Liver (tissue), 9 donors: Measurements from ENCODE around the genes UBAP2L and ATP8B2.

GRCh38 chr1:153957284-153958033 lies 953 bp downstream of the CRTC2 start:
- PRO-cap, 5 experiments, result no peak in any of the 5 experiments
- RAMPAGE, long total RNA, 2 experiments, result no peak in any of the 2 experiments
- RRBS, result no CpG with 5 or more reads among the region's 13 CpGs

- PRO-cap, 5 experiments, result no peak in any of the 5 experiments
- RAMPAGE, long total RNA, 2 experiments, result no peak in any of the 2 experiments
- RRBS, result no CpG with 5 or more reads among the region's 2 CpGs
These were observed 1.2 kb upstream of the CRTC2 start for GRCh38 chr1:153959665-153960017.

DNA sequence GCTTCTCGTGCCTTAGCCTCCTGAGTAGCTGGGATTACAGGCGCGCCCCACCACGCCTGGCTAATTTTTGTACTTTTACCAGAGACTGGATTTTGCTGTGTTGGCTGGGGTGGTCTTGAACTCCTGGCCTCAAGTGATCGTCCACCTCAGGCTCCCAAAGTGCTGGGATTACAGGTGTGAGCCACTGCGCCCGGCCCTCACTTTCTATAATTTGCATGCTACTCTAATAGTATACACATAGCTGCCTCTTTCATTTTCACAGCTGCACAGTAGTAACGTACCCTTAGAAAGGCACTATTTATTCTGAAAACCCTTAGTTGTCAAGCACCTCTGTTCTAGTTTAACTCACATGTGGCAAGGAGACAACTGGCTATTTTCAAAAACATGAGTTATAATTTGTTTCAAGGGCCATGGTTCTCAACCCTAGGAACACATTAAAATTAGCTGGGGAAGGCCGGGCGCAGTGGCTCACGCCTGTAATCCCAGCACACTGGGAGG lies 17.3 kb downstream of the TPM3 start:
- PRO-cap, 5 experiments, result no peak in any of the 5 experiments
- RAMPAGE, long total RNA, 2 experiments, result no peak in any of the 2 experiments
- RRBS, result no CpG with 5 or more reads among the region's 11 CpGs

DNA sequence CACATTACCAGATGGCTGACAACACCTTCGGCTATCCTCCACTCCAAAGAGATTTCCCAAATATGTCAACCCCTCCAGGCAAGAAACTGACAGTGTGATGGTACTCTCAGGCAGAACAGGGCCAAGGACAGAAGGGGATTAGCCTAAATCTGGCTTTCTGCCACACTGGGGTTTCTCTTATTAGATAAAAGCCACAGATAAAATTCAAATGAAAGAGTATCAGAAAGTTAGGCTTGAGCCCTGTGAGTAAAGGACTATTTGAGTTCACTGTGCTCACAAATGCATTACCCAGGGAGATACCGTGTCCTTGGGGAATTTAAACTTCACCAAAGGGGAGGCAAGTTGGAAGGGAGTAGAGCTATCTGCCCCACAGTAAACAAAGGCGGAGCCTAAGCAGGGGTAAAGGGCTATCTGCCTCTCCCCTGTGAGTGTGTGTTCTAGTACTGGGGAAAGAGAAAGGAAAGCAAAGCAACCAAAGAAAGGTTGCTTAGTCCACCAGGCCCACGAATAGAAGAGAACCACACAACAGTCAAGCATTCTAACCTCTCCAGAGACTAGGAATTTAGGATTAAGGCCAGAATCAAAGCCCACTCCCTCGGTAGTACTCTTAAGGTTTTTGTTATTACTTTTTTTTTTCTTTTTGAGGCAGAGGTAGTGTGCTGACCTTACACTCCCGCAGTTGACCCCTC lies 12.8 kb downstream of the TPM3 start:
- PRO-cap, 5 experiments, result peak in 4 of 5 experiments; most common plus-strand start position 440 of the sequence (in 4); most common minus-strand start position 290 of the sequence (in 1)
- RAMPAGE, long total RNA, 2 experiments, result no peak in any of the 2 experiments
- RRBS, result no CpG with 5 or more reads among the region's 6 CpGs

GRCh38 chr1:154214163-154214846 lies 6.1 kb downstream of the C1orf43 start:
- PRO-cap, 5 experiments, result no peak in any of the 5 experiments
- RAMPAGE, long total RNA, 2 experiments, result no peak in any of the 2 experiments
- RRBS, result no CpG with 5 or more reads among the region's 2 CpGs

DNA sequence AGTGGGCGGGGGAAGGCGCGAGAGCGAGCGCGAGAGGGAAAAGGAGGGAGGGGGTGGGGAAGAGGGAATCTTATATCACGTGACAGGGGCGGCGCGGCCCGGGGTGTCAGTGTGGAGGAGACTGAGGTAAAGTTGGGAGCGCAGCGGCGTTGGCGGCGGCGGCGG lies at the start of gene UBAP2L:
TSS of gene UBAP2L (plus strand) at position 106 of the 165 bp plus-strand sequence.
- PRO-cap, 5 experiments, result peak in 5 of 5 experiments; most common plus-strand start position 109 of the sequence (in 5)
- RAMPAGE, long total RNA, 2 experiments, result start-site peak on the plus strand in 2 of 2 experiments, centred at positions 95 to 106 of the sequence, 396 to 1,560 reads per replicate
- RRBS, result 13% methylated on average over 1 of the region's 18 CpGs

DNA sequence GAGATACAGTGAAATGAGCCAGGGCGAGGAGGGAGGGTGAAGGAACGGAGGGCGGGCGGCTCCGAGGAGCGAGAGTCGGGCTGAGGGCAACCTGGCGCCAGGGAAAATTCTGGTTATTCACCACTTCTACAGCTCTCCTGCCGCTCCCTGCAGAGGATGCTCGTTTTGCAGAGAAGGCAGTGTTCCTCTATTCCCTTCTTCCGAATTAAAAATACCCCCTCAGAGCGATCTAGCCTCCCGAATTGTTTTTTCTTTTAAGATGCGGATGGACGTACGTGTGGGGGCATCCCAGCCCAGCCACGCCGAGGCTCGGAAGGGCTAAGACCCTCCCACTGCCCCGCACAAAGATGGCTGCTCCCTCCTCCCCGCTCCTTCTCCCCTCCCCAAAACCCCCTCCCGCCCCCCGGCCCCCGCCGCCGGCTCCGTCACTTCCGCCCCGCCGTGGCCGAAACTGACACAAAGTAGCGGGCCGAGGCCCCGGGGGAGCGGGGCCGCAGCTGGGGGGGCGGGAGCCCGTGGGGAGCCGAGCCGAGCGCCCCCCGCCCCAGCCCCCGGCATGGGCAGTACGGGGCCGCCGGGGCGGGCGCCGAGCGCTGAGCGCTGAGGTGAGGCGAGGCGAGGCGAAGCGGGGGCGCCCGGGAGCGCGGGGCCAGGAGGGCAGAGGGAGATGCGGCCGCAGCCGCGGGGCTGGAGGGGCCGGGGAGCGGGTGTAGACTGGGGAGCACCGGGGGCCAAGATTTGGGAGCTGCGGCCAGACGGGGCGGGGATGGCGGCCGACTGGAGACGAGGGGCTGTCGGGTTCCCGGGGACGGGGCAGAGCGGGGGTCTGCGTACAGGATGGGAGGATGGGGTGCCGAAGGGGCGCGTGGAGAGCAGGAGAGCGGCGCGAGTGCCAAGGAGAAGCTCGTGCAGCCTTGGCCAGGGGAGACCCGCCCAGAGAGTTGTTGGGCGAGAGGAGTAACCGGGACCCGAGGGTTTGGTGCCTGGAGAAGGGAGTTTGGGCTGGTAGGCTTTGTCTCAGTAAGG lies at the start of gene ATP8B2:
TSS of gene ATP8B2 (plus strand) at position 428 of the 1,026 bp plus-strand sequence.
- PRO-cap, 5 experiments, result peak in 5 of 5 experiments; most common plus-strand start position 459 of the sequence (in 5); most common minus-strand start position 376 of the sequence (in 1)
- RAMPAGE, long total RNA, 2 experiments, result no peak in any of the 2 experiments
- RRBS, result 4% methylated on average over 39 of the region's 88 CpGs

DNA sequence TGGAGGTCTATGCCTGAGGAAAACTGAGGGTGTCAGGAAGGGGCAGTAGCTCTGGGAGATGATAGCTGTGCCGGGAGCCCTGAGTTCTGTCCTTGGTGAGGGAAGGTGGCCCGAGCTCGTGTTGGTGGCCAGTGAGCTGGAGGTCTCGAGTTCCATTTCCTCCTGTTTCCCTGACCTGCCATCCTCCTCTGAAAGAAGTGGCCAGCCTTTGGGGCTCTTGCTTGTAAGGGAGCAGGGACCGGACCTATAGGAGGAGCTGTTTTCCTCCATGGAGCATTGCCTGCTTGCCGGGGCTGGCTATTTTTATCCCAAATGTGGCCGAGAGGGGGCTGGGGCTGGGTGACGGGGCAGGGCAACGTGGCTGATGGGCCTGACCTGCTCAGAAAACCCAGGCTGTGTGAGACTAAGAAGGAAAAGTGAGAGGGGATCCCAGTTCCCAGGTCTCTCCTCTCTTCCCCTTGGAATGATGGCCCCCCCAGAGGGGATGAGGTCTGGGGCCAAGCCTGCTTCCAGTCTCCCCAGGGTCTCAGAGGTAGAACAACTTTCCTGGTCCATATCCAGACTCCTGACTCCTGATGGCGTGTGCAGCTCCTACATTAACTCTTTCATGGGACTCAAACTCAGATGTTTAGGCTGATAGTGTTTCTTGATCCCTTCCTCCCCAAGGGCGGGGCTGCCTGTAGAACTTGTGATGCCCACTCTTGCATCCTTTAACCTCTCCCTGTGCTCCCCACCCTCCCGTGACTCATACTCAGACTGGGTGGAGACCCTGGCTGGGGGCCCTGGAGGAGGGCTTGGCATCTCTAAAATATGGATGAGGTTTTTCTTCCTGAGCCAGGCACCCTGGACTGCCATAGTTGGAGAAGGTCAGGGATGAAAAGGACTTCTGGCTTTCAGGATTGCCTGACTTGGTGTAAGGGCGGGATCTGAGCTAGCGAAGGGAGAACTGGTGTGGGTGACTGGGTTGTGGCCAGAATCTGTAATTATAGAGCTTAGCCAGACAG lies 1.1 kb downstream of the ATP8B2 start:
- PRO-cap, 5 experiments, result peak in 1 of 5 experiments; most common minus-strand start position 190 of the sequence (in 1)
- RAMPAGE, long total RNA, 2 experiments, result no peak in any of the 2 experiments
- RRBS, result 0% methylated on average over 1 of the region's 14 CpGs

- PRO-cap, 5 experiments, result peak in 5 of 5 experiments; most common plus-strand start chr1:154328686 (in 5); most common minus-strand start chr1:154328479 (in 2)
- RAMPAGE, long total RNA, 2 experiments, result no peak in any of the 2 experiments
- RRBS, result 3% methylated on average over 39 of the region's 74 CpGs
These were observed 3.1 kb downstream of the ATP8B2 start for GRCh38 chr1:154328213-154329083.

DNA sequence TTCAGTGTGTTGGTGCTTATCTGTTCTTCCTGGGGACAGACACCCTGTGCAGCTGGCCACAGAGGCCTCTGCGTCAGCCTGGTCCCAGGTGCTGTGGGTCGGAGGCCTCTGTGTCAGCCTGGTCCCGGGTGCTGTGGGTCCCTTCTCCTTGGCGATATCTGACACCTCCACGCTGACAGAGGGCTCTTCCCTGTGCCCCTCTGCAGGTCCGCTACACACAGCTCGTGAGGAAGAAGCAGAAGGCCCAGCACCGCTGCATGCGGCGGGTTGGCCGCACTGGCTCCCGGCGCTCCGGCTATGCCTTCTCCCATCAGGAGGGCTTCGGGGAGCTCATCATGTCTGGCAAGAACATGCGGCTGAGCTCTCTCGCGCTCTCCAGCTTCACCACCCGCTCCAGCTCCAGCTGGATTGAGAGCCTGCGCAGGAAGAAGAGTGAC lies 23.3 kb downstream of the ATP8B2 start:
- PRO-cap, 5 experiments, result no peak in any of the 5 experiments
- RAMPAGE, long total RNA, 2 experiments, result no peak in any of the 2 experiments
- RRBS, result no CpG with 5 or more reads among the region's 20 CpGs

DNA sequence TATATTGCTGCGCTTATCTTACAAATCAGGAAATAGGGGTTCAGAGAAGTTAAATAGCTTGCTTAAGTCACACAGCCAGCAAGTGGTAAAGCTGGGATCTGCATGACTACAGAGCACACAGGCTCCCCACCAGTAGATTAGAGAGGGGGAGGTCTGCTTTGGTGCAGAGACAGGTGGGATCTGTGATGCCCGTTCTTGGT lies 2.0 kb upstream of the IL6R start:
- PRO-cap, 5 experiments, result no peak in any of the 5 experiments
- RAMPAGE, long total RNA, 2 experiments, result no peak in any of the 2 experiments
- RRBS, result no CpG with 5 or more reads among the region's 2 CpGs

DNA sequence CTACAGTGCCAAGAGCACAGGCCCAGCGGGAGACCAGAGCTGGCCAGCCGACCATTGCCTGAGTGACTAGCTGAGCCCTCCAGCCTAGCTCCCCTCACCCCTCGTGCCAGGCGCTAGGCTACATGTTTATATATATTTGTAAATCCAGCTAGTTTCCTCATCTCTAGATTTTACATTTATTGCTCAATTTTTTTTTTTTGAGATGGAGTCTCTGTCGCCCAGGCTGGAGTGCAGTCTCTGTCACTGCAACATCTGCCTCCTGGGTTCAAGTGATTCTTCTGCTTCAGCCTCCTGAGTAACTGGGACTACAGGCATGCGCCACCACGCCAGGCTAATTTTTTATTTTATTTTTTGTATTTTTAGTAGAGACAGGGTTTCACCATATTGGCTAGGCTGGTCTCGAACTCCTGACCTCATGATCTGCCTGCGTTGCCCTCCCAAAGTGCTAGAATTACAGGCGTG lies 28.4 kb downstream of the IL6R start:
- PRO-cap, 5 experiments, result no peak in any of the 5 experiments
- RAMPAGE, long total RNA, 2 experiments, result no peak in any of the 2 experiments
- RRBS, result no CpG with 5 or more reads among the region's 10 CpGs

DNA sequence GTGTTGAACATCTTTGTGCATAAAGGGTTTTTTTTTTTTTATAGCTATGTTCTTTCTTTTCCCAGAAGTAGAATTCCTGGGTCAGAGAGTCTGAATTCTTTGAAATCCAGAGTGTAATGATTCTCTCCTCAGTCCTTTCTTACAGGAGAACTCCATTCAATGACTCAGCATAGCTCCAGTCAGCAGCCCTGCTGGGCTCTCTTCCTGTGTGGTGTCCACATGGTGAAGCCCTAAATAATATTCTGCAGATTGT lies 39.0 kb upstream of the TDRD10 start:
- PRO-cap, 5 experiments, result no peak in any of the 5 experiments
- RAMPAGE, long total RNA, 2 experiments, result no peak in any of the 2 experiments

DNA sequence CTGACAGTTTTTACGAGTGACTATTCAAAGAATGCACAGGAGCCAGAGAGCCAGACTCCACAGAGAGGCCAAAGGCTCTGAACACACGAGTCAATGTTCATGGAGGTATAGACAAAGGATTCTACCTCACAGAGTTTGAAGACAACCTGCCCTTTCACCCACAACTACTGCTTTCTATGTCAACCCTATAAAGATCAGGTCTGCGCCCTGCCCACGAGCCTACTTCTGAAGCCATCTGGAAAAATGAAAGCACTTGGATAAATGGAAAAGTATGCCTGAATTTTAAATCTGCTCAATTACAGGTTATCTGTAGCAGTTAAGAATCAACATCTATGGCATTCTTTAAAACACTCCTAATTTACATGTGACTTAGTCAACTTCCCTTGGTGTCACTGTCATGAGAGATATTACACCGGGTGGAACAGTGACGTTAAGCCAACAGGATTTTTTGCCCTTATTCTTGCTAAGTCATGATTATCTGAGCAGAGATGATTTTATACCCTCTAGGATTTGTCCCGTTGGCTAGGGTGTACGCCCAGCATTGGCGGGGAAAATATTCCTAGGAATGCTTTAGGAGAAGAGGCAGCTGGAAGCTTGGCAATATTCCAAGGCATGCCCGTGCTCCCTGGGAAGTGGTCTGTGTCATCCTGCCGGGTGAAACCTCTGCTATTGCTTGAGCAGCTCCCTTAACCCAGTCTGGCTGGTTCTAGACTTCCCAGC lies 16.0 kb downstream of the CHRNB2 start:
- PRO-cap, 5 experiments, result no peak in any of the 5 experiments
- RAMPAGE, long total RNA, 2 experiments, result no peak in any of the 2 experiments
- RRBS, result 83% methylated on average over 1 of the region's 11 CpGs

DNA sequence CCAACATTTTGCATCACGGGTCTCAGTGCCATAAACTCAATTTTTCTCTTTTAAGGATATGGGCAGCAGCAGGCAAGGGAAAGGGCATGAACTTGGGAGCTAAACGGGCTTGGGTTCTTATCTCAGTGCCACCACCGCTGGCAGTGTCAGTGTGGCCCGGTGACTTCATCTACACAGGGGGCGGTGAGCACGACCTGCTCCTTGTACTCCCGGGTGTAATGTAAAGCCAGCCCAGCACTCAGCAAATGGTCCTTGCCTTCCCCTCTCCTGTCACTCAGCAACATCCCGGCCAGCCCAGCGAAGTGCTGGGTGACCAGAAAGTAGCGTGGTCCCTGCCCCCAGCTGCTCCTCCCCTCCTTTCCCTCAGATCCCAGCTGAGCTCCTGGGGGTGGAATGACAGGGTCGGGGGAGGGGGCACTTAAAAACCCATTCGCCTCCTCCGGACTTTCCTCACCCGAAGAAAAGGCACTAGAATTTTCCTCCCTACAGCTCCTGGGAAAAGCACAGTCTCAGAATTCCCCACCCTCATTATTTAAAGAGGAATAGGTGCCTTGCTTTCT lies 7.2 kb downstream of the KCNN3 start:
- PRO-cap, 5 experiments, result no peak in any of the 5 experiments
- RAMPAGE, long total RNA, 2 experiments, result no peak in any of the 2 experiments
- RRBS, result 63% methylated on average over 5 of the region's 14 CpGs

DNA sequence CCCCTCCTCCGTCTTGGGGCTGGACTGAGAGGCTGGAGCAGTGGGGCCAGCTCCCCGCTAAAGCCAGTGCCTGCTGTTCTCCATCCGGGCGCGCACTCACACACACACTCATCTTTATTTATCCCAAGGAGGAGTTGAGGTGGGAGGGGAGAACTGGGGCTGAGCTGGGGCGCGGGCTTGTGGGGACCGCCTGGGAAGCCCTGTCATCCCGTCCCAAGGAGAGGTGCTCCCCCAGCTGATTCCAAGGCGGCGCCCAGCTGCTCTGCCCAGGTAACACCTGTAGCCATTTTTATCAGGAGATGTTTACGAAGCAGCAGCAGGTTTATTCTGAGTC lies 2.1 kb downstream of the KCNN3 start:
- PRO-cap, 5 experiments, result no peak in any of the 5 experiments
- RAMPAGE, long total RNA, 2 experiments, result no peak in any of the 2 experiments
- RRBS, result no CpG with 5 or more reads among the region's 12 CpGs

DNA sequence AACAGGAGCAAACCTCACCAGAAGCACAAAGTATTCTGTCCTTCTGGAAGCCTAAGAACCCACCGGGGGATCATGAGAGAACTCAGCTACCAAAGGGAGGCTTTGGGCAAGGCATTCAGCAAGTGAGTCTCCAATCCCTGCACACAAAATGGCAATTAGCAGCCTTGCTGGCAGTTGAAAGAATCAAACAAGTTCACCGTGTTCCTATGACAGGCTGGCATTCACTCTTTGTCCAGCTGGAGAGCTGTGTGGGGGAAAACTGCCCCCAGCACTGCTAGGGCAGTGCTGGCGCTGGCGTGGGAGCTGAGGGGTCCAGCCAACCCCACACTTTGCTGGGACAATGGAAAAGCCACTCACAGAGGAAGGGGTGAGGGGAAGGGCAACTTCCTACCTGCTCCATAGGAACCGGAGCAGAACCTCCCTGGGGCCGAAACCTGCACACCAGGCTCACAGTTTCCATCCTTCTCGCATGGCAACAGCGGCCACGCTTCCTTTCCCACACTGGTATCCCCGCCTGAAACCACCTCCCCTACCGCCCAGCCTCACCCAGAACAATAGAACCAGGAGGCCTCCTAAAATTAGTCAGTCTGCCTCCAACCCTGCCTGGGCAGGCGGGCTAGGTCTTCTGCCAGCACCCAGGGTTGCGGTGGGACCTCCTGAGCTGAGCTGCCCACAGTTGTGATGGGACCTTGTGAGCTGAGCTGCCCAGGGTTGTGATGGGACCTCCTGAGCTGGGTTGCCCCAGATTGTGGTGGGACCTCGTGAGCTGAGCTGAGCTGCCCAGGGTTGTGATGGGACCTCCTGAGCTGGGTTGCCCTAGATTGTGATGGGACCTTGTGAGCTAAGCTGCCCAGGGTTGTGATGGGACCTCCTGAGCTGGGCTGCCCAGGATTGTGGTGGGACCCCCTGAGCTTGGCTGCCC lies 26.9 kb upstream of the KCNN3 start:
- PRO-cap, 5 experiments, result no peak in any of the 5 experiments
- RAMPAGE, long total RNA, 2 experiments, result no peak in any of the 2 experiments
- RRBS, result no CpG with 5 or more reads among the region's 14 CpGs

GRCh38 chr1:154956644-154956946 lies 696 bp upstream of the PBXIP1 start:
- PRO-cap, 5 experiments, result no peak in any of the 5 experiments
- RAMPAGE, long total RNA, 2 experiments, result no peak in any of the 2 experiments
- RRBS, result no CpG with 5 or more reads among the region's 3 CpGs

DNA sequence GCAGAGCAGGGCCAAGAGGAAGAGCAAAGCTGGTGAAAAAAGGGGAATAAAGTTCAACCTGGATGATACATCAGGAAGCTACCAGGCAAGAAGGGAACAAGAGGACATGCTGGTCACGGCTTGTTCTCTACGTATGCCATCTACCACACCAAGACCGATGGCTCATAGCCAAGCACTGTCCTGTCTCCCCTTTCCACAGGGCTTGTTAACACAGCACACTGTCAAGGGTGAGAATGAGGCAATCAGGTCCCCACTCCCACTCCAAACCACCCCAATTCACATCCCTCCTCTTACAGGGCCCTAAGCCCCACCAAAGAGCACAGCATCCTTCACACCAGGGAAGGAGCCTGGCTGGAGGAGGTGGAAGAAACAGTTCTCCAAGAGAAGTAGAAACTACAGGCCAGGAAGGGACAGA lies 800 bp upstream of the SHC1 start:
- PRO-cap, 5 experiments, result no peak in any of the 5 experiments
- RAMPAGE, long total RNA, 2 experiments, result no peak in any of the 2 experiments
- RRBS, result no CpG with 5 or more reads among the region's 3 CpGs

GRCh38 chr1:155010780-155011059 lies 8.1 kb downstream of the ZBTB7B start:
- PRO-cap, 5 experiments, result no peak in any of the 5 experiments
- RAMPAGE, long total RNA, 2 experiments, result no peak in any of the 2 experiments
- RRBS, result no CpG with 5 or more reads among the region's 2 CpGs